Measurements from ENCODE around the genes RPL13 and SPIRE2.

DNA sequence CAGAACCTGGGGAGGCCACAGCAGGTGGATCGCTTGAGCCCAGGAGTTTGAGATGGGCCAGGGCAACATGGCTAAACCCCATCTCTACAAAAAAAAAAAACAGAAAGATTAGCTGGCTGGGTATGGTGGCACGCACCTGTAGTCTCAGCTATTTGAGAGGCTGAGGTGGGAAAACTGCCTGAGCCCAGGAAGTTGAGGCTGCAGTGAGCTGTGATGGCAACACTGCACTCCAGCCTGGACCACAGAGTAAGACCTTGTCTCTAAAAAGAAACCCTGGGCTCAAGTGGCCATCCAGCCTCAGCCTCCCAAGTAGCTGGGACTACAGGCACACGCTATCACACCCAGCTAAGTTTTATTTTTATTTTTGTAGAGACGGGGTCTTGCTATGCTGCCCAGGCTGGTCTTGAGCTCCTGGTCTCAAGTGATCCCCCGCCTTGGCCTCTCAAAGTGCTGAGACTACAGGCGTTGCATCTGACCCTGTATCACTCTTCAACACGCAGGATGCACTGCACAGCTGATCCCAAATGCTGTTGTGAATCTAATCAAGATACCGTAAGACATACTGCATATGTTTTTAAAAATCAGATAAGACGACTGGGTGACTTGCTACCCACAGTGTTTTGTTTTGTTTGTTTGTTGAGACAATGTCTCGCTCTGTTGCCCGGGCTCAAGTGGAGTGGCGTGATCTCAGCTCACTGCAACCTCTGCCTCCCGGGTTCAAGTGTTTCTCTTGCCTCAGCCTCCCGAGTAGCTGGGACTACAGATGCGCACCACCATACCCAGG, 23.0 kb downstream of the ANKRD11 start:
- PRO-cap, result no peak

- PRO-cap, result no peak
Observed at GRCh38 chr16:89473650-89474404, 16.5 kb downstream of the ANKRD11 start.

GRCh38 chr16:89483668-89484689, 6.4 kb downstream of the ANKRD11 start:
- PRO-cap, result no peak

- PRO-cap, result bidirectional peak, plus-strand start at chr16:89490971, minus-strand start at chr16:89490549
Observed at GRCh38 chr16:89490754-89491304, 468 bp upstream of the ANKRD11 start.

- PRO-cap, result bidirectional peak, plus-strand start at chr16:89560702, minus-strand start at chr16:89560539
Observed at GRCh38 chr16:89560624-89560880, at the start of gene RPL13. Gene RPL13, plus strand, starts transcription at chr16:89560682.

DNA sequence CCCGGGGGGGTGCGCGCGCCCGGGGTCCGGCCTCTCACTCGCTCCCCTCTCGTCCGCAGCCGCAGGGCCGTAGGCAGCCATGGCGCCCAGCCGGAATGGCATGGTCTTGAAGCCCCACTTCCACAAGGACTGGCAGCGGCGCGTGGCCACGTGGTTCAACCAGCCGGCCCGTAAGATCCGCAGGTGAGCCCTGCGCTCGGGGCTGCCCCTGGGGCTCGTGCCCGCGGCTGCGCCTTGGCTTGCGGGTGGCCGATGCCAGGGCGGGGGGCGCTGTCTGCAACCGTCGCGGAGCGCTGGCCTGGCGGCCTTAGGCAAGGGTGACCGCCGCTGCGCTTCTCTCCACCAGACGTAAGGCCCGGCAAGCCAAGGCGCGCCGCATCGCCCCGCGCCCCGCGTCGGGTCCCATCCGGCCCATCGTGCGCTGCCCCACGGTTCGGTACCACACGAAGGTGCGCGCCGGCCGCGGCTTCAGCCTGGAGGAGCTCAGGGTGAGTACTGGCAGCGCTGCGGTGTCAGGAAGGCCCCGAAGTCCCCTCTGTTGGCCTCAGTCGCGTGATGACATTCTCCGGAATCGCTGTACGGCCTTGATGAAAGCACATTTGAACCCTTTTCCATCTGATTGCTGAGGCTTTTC, 516 bp downstream of the RPL13 start:
- PRO-cap, result no peak

GRCh38 chr16:89712171-89712968, 8.3 kb downstream of the VPS9D1 start:
- PRO-cap, result no peak

- PRO-cap, result no peak
Observed at GRCh38 chr16:89727603-89728392, 6.5 kb downstream of the ZNF276 start.

DNA sequence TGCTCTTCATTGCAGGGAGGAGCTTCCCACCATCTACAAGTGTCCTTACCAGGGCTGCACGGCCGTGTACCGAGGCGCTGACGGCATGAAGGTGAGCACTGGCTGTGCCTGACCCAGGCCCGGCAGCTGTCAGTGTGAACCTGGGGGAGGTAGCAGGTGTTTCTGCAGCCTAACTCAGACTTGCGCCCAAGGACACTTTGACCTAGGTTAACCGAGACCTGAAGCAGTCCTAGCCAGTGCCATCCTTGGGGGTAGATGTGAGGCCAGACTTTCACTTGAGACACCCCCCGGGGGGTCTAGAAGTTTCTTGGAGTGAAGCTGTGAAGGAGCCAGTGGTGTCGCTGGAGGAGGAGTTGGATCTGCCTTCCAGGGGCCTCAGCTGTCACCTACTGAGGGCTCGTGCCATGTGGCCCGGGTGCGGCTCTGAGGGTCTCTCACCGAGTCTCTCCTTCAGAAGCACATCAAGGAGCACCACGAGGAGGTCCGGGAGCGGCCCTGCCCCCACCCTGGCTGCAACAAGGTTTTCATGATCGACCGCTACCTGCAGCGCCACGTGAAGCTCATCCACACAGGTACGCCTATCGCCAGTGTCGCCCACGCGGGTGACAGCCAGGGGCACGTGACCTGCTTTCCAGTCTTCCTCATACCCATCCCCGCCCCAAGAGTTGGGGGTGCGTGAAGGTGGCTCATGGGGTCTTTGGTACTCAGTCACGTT, 12.3 kb downstream of the ZNF276 start:
- PRO-cap, result no peak

DNA sequence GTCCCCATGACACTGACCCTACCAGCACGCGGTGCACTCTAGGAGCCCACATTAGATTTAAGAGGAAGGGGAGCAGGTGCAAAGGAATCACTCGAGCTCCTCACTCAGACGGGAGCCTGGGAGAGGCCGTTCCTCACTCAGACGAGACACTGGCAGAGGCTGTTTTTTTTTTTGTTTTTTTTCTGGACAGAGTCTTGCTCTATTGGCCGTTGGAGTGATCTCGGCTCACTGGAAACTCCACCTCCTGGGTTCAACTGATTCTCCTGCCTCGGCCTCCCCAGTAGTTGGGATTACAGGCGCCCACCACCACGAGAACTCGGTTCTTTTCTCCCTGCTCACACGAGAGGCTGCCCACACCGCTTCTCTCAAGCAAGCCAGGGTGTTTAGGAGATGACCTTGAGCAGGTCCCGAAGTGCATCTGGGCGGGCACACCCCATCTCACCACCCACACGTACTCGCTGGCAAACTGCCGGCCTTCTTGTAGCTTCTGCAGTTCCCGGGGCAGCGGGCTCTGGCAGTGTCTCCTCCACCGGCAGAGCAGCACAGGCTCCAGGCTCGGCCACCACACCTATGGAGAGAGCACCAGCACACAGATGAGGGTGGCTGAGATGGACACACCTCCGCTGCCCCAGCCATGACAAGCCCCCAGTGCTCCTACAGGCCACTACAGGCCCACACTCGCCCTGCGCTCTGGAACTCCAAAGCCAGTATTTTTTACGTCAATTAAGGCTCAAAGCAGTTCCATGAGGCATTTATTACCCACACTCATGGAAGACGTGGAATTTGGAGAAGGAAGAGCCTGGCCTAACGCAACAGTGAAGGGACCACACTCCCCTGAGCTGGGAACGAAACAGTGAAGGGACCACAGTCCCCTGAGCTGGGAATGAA, 23.4 kb downstream of the ZNF276 start:
- PRO-cap, result no peak

GRCh38 chr16:89827571-89828602, at the start of gene SPIRE2:
Gene SPIRE2, plus strand, starts transcription at chr16:89828475.
- PRO-cap, result bidirectional peak, plus-strand start at chr16:89827903, minus-strand start at chr16:89827767; bidirectional peak, plus-strand start at chr16:89828508, minus-strand start at chr16:89828296

GRCh38 chr16:89828603-89829366, 510 bp downstream of the SPIRE2 start:
- PRO-cap, result bidirectional peak, plus-strand start at chr16:89828904, minus-strand start at chr16:89828797; bidirectional peak, plus-strand start at chr16:89829078, minus-strand start at chr16:89828972

DNA sequence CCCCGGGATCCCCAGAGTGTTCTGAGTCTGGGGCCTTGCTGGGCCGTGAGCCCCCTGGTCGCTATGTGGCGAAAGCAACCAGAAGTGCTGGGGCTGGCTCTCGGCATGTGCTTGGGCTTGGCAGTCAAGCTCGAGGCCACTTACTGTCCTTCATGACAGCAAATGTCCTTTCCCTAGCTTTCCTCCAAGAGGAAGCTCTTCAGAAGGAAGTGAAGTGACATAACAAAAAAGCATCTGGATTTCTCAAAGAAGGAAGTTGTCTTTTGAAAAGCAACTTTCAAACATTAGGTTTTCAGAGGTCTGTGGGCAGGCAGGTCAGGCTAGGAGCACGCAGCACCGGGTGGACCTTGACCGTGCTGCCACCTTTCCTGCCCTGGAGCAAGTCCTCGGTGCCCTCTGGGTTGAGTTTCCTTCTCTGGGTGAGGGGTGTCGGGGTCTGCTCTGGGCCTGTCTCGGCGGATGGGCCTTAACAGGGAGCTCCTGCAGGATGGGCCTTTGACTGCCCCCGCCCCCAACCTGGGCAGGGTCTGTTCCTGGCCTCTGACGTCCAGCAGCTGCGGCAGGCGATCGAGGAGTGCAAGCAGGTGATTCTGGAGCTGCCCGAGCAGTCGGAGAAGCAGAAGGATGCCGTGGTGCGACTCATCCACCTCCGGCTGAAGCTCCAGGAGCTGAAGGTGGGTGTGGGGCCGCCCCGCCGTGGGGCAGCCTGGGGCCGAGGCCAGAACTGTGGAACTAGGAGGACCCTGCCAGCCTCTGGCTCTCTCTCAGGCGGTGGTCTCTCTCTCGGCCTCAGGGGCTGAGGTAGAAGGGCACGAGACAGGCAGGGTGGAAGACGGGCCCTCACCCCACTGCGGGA, 8.7 kb downstream of the DEF8 start:
- PRO-cap, result unidirectional peak, plus-strand start at position 295 of the sequence

- PRO-cap, result no peak
Observed at GRCh38 chr16:89957868-89958178, 9.3 kb downstream of the DEF8 start.

Measured in left colon (tissue), 1 donor.